Skin of body (tissue), 2 donors: Measurements from ENCODE around the genes ZNF410, PROX2, RPS6KL1 and PGF.

- RAMPAGE, long total RNA = no peak
Observed at GRCh38 chr14:73797629-73798059, 37.5 kb upstream of the MIDEAS start.

DNA sequence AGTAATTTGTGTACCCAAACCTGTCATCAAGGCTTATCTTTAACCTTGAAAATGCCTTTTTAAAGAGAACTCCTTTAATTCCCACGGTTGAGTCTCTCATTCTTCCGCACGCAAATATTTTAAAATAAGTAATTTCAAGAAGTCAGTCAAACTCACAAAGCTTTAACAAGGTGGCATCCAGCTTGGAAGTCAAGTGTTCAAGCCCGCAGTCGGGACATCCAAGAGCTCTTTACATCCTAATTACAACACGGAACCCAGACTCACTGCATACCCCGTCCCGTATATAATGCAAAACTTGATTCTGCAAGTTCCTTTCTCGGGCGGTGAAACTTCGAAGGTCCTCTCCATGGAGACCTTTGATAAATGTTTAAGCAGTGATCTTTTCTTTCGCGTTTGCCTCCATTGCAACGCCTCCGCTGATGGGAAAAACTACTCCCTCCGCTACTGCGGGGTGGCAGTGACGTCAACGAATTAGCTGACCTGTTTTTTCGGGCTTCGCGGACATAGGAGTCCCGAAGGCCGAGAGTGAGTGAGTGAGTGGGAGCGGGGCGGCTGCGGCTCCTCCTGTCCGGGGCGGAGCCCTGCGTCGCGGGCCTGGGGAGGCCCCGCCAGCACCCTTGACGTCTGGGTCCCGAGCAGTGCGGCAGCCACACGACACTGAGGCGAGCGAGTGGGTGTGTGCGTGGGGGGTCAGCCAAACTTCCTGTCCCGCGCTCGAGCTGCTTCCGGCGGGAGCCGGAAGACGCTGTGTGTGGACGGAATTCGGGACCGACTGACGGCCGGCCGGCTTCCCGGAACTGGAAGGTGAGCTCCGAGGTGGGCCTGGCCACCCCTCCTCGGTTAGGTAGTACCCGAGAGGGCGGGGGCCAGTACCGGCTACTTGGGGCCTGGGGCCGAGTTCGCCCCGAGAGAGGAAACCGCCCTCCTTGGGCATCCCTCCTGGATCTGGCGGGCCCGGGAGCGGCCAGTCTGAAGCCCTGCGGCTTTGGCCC is at the start of gene ZNF410:
TSS of gene ZNF410 (plus strand) at position 748 of the 992 bp plus-strand sequence.
- RAMPAGE, long total RNA = no peak

GRCh38 chr14:73997915-73998425 is 21.1 kb downstream of the ENTPD5 start:
- RAMPAGE, long total RNA = no peak

DNA sequence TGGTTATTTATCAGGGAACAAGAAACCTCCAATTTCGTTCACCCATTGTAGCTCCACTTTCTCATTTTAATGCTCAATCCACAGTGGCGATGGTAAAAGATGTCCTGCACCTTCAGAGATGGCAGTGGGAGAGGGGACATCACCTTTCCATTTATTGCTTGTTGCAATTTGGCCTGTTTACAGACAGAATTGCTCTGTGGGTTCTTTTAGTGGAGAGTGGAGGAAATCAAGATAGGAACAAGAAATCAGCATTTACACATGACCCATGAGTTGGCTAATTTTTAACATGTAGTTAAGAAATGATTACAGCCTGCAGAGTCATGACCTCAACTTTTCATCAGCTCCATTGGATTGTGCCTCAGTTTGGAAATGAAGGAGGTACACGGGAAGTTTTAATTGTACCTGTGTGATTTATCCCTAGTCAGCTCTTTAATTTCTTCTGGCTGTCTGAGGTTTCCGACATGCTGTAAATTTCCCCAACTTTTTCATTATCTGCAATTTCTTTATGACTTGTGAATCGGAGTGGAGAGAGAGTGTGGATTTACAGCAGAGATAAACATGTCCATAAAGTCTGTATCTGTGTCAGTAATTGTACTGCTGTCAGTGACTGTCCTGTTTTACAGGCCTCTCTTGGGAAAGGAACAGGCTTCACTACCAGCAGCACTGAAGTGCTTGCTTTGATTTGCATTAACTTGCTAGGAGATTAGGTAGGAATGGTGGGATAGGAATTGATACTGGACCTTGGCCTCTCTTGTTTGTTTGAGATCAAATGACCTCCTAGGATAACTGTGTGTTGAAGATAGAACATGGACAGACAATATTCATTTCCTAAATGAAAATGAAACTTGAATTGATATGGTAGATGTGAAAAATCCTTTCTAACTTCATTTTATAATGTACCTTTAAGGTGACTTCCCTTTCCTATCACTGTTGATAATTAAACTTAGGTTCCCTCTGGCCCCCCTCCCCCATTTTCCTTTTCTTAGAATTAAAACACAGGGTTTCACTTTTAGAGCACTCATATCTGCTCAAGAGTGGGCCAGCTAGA is 49.2 kb downstream of the LIN52 start:
- RAMPAGE, long total RNA = no peak

DNA sequence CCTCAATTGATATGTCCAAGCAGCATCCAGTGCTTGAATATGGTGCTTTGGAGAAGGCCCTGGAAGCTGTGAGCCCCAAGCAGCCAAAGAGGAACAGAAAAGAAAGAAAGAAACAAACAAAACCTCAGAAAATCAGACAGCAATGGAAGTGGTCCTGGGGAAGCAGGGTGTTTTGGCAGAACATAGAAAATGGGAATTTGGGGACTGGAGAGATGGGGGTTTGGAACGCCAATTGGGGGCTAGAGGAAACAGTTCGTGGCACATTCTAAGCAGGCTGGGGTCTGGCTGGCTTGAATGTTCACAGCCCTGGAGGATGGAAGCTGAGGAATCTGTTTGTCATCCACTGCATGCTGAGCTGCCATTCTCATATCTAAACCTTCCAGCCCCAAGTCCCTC is 22.1 kb upstream of the VRTN start:
- RAMPAGE, long total RNA = no peak

GRCh38 chr14:74571369-74572219 is 40.4 kb downstream of the LTBP2 start:
- RAMPAGE, long total RNA = no peak

- RAMPAGE, long total RNA = no peak
Observed at GRCh38 chr14:74619706-74620419, 7.8 kb upstream of the LTBP2 start.

DNA sequence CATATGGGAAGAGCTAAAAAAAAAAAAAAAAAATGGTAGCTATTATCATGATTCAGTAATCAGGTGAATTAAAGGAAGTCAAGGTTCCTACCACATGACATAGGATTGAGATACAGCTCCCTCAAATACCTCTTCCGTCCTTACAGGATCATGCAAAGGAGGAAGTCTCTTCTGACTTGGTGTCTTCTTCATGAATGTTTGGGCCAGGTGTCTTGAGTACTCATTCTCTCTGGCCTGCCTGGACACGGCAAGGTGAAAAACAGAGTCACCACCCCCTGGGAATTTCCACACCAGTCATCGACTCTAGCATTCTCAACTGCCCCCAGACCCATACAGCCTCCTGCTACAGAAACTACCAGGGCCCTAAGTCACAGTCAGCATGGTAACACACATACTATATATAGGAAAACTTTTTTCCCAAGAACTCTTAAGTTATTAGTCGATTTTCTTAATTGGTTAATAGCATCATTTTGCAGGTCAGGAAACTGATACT is 44.9 kb upstream of the LTBP2 start:
- RAMPAGE, long total RNA = no peak

GRCh38 chr14:74816779-74817527 is 53.8 kb downstream of the YLPM1 start:
- RAMPAGE, long total RNA = no peak

DNA sequence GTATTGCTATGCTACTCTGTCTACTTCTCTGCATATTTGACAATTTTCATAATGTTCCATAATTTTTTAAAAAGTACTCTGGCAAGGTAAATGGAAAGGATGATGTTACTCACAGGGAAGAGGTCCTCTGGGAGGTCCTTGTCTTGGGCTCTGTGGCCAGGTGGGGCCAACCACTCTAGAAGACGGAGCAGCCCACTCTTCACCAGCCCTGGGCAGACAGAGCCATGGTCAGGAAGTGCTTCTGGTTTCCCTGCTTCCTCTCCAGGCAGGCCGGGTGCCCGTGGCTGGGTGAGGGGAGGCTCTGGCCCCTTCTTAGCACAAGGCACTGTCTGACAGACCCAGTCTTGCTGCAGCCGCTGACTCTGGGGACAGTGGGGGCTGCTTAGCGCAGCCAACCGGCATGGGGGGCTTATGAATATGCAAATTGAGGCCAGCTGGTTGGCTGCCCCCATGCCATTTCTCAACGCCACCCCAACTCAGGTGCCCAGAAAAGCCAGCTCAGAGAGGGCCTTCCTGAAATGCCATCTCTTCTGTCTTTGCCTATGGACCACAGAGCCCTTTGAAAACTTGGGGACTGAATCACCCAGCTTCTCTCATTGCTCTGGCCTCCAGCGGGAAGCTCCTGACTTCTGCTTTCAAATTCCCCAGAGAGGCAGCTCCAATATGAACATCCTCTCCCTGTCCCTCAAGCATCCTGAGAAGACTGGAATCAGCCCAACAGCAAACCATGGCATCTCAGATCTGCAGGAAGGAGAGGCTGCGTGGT is at the start of gene PROX2:
TSS of gene PROX2 (minus strand) at position 364 of the 766 bp plus-strand sequence.
- RAMPAGE, long total RNA = no peak

DNA sequence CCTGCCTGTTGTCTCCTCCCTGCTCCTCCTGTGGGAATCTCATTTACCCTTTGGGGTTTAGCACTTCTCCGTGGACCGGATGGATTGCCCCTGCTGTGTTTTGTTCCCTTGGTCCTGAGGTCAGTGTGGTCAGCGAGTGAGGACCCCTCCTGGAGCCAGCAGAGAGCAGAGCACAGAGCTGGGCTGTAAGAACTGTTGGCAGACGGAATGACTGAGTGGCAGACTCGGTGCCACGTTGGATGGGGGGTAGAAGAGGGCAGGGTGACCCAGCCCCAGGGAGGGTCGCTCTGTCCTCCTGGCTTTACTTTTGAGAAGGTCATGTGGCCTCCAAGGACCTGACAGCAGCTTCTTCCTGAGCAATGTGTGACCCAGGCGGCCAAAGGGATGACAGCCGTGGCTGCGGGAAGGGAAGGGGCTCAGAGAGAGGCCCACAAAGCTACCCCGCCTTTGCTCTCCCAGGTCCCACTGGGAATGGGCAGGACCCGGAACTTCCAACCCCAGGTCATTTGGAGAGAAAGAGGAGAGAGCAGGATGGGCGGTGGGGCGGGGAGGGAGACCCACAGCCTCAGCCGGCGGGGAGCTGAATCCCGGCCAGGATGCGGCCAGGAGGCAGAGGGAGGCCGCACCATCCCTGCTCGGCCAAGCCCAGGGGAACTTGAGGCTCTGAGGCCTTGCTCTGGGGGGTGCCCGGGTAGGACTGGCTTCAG is 613 bp downstream of the RPS6KL1 start:
- RAMPAGE, long total RNA = no peak

- RAMPAGE, long total RNA = no peak
Observed at GRCh38 chr14:74923001-74923639, at the start of gene RPS6KL1. Gene RPS6KL1, minus strand, starts transcription at chr14:74923260.

DNA sequence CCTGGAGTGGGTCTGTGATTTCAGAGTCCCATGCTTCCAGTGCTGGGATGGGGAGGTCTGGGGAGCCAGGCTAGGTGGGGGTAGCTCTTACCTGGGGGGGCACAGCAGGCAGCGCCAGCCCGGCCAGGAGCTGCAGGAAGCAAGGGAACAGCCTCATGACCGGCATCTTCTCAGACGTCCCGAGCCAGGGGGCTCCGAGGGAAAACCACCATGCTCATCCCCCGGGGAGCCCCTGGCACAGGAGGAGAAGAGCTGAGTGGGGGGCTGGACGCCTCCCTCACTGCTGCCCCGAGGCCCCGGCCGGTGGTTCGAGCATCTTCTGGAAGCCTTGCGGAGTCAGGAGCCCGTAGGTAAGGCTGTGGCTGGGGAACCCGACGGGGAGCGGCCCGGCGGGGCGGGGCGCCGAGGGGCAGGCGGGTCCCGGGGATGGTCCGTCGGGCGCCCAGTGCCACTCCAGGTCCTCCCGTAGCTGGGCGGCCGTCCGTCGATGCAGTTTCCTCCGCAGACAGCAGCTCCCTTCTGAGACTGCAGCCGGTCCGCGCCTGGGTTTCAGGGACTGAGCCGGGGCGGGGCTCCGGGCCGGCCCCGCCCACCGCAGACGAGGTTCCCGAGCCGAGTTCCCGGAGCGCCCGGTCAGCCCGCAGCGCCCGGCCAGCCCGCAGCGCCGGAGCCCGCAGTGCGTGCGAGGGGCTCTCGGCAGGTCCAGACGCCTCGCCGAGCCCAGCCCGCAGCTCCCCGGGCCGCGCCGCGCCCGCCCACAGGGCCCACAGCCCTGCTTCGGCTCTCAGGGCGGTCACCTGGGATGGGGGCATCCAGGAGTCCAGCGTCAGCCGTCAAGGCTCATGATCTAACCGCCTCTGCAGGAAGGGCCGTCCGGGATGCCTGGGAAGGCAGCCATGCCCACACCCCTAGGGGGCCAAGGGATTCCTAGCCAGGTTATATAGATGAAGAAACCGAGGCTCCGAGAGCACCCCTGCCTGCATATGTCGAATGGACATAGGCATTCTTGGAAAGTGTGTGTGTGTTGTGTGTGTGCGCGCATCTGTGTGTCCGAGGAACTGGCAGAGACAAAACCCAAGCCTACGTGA is at the start of gene PGF:
TSS of gene PGF (minus strand) at position 521 of the 1,088 bp plus-strand sequence.
- RAMPAGE, long total RNA = no peak

GRCh38 chr14:75037055-75037437 is 14.2 kb downstream of the MLH3 start:
- RAMPAGE, long total RNA = no peak

- RAMPAGE, long total RNA = no peak
Observed at GRCh38 chr14:75068806-75068942, 767 bp upstream of the ZC2HC1C start.

DNA sequence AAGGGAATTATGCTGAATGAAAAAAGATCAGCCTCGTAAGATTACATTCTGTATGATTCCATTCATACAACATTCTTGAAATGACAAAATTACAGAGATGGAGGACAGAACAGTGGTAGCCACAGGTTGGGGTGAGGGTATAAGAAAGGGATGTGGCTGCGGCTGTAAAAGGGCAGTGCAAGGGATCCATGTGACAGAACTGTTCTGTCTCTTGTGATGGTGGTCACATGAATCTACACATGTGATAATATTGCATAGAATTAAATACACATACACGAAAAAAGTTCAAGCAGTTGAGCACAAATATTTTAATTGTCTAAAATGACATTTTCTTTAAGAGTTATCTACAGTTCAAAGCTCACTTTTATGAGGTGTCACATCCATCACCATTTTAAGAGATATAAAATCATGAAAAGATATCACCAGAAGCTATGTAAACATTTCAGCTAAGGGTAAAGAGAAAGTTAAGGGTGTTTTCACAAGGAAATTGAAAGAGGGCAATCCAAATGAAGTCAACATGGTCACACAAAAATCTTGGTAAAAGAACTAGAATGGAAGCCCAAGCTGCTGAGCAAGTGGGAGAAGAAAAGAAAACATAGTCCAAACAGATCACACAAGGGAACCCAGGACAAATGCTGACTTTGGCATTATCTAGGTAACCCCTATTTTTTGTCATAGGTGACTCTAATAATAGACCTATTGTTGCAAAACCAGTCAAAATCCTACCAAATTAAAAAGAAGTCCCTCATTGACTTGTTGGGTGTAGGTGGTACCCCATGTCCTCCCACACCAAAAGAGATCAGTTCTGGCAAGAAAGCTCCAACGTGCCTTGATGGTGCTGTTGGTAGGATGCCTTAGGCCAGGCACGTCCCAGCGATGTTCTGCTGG is 7.4 kb upstream of the NEK9 start:
- RAMPAGE, long total RNA = no peak

- RAMPAGE, long total RNA = no peak
Observed at GRCh38 chr14:75238964-75239658, 39.5 kb upstream of the FOS start.

GRCh38 chr14:75263839-75264457 is 14.7 kb upstream of the FOS start:
- RAMPAGE, long total RNA = no peak

DNA sequence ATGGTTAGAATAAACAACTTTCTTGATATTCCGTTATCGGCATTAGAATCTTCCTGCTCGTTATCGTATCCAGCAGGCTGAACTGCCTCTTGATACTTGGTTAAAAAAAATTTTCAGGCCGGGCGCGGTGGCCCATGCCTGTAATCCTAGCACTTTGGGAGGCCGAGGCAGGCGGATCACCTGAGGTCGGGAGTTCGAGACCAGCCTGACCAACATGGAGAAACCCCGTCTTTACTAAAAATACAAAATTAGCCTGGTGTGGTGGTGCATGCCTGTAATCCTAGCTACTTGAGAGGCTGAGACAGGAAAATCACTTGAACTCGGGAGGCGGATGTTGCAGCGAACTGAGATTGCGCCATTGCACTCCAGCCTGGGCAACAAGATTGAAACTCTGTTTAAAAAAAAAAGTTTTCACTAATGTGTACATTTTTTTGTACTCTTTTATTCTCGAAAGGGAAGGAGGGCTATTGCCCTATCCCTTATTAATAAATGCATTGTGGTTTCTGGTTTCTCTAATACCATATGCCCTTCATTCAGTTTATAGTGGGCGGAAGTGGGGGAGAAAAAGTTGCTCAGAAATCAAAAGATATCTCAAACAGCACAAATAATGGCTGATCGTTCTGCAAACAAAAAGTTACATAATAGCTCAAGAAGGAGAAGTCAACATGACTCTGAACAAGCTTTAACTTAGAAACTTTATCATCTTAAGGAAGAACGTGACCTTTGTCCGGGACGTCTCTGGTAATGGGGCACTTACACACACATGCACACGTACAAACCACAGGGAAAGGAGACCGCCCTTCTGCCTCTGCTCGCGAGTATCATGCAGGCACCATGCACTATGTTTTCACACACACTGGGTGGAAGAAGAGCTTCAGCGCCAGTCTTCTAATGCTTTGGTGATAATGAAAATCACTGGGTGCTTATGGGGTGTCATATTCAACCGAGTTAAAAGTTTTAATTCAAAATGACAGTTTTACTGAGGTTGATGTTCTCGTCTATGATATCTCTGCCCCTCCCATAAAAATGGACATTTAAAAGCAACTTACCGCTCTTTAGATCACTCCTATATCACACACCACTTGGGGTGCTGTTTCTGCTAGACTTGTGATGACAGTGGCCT is 4.4 kb downstream of the FOS start:
- RAMPAGE, long total RNA = no peak

GRCh38 chr14:75335522-75336032 is 56.9 kb downstream of the FOS start:
- RAMPAGE, long total RNA = no peak